SJSA1 (cell line): Measurements from ENCODE around the gene LRRC3B.

- RAMPAGE, long total RNA = no peak
These were observed 28.3 kb downstream of the SATB1 start for GRCh38 chr3:18396894-18397185.

- RAMPAGE, long total RNA = no peak
These were observed 7.0 kb downstream of the SATB1 start for GRCh38 chr3:18417808-18418830.

GRCh38 chr3:18679296-18679821, 254.2 kb upstream of the SATB1 start:
- RAMPAGE, long total RNA = no peak

DNA sequence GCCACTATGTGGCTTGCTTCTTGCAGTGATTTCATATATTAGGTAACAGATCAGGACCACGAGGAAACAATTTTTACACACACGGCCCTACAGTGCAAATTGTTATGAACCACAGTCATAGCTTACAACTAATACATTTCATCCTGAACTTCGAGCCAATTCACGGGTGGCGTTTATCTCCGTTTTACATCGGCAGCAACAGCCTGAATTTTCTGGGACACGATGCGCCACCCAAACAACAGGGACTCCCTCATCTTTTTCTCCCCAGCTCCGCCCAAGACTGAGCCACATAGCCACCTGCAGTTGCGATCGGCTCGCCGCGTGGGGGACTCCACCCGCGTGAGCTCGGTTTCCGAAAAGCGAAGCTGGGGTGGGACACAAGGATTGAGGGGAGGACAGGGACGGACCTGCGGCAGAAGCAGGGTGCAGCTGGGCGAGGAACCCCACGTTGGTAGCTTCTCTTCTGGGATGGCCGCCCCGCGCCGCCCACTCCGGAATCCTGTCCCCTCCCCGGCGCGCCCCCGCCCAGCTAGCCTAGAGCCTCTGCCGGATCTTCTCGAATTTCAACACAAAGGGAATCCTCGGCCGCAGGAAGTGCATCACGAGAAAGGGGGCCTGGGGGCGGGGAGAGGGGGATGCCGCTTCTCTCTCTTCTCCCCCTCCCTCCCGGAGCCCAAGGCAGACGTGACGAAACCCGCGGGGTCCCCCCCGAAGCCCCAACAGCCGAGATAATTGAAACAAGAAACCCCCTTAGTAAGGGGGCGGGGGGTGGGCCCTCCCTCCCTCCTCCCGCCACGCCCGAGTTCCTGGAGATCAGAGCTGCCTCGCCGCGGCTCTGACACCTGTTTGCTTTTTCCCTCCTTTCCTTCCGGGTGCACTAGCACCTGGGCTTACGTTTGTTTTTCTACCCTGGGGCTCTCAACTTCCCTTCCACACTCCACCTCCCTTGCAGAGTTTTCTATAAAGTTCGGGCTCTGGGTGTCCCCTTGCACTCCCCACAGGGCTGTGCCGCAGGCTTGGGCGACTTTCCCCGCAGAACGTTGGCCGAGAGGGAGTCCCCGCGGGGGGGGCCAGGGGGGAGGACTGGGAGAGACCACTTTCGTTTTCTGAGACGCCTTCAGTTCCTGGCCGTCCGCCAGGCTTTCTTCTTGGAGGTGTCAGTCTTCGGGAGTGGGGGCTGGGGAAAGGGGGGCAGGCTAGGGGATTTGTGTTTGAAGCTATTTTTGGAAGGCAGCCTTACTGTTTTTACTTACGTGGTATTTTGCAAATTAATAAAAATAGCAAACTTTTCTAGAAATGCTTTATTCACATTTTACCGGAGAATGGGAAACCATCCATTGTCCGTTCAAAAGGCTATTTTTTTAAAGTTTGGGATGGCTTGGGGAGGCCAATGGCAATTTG, 1.4 kb upstream of the KCNH8 start:
- RAMPAGE, long total RNA = no peak

DNA sequence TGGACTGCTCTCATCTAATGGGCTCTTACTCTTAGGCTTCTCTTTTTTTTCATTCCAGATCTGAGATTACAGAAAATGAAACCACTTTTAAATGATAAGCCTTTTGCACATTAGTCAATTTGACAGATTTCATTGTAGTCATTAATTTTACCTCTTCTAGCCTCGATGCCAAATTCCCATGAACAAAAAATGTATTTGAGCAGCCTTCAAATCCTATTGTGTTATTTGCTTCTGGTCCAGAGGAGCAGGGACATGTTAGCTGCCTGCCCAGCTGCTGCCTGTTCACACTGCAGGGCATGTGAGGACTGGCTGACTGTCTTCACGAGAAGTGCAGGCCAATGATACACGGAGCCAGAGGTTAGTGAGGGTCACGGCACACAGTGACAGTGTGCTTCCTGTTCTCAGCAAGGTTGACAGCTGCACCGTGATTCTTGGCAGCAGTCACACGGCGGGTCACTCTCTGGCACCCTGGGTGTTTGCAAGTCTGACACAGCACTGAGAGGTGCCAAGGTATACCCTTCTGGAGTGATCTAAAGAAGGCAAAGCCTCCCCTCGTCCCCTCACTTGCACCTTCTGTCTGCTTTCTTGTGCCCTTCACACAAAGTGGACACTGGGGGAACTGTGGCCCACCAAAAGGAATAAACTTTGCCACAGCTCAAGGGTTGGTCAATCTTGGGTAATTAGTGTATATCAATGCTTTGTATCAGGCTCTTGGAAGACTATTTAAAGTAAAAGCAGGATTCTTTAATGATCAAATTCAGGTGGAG, 40.9 kb downstream of the KAT2B start:
- RAMPAGE, long total RNA = no peak

- RAMPAGE, long total RNA = no peak
These were observed 60.1 kb downstream of the SGO1 start for GRCh38 chr3:20125888-20126292.

GRCh38 chr3:21419016-21419432, 332.0 kb downstream of the ZNF385D start:
- RAMPAGE, long total RNA = no peak

- RAMPAGE, long total RNA = no peak
These were observed 208.5 kb downstream of the ZNF385D start for GRCh38 chr3:21542456-21542899.

- RAMPAGE, long total RNA = no peak
These were observed 621.6 kb upstream of the ZNF385D start for GRCh38 chr3:22372284-22373251.

- RAMPAGE, long total RNA = no peak
These were observed 281.4 kb upstream of the UBE2E1 start for GRCh38 chr3:23524416-23524624.

- RAMPAGE, long total RNA = no peak
These were observed 321 bp downstream of the NR1D2 start for GRCh38 chr3:23945498-23945716.

GRCh38 chr3:23958656-23959495, 13.8 kb downstream of the NR1D2 start:
- RAMPAGE, long total RNA = no peak

- RAMPAGE, long total RNA = no peak
These were observed 182.8 kb downstream of the THRB start for GRCh38 chr3:24311651-24312535.

GRCh38 chr3:24495371-24496228, 950 bp upstream of the THRB start:
- RAMPAGE, long total RNA = no peak

DNA sequence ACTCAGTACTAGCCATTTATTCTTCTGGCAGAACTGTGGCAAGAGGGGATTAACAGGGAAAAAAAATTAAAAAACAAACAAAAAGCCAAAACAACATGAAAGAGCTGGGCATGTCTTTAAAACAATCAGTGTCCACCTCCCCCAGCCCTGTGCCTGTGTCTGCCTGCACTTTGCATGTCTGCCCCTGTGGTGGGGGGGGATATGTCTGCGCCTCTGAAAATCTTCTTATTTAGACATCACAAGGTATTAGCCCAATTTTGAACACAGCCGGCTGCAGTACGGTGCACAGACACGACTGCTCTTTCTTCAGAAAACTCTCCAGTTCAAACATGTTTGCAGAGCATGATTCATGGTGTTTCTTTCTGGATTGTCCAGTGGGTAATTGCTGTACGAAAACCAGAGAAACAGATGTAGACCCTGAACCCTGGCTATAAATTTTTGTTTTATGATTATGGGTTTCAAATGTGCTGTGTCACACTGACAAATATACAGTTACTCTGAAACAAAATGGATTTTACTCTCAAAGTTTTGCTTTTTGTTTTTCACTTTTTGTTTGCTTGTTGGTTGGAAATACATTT, 3.5 kb upstream of the RARB start:
- RAMPAGE, long total RNA = no peak

GRCh38 chr3:25453828-25454771, 26.0 kb downstream of the RARB start:
- RAMPAGE, long total RNA = no peak

- RAMPAGE, long total RNA = no peak
These were observed 19.5 kb downstream of the TOP2B start for GRCh38 chr3:25645162-25645643.

DNA sequence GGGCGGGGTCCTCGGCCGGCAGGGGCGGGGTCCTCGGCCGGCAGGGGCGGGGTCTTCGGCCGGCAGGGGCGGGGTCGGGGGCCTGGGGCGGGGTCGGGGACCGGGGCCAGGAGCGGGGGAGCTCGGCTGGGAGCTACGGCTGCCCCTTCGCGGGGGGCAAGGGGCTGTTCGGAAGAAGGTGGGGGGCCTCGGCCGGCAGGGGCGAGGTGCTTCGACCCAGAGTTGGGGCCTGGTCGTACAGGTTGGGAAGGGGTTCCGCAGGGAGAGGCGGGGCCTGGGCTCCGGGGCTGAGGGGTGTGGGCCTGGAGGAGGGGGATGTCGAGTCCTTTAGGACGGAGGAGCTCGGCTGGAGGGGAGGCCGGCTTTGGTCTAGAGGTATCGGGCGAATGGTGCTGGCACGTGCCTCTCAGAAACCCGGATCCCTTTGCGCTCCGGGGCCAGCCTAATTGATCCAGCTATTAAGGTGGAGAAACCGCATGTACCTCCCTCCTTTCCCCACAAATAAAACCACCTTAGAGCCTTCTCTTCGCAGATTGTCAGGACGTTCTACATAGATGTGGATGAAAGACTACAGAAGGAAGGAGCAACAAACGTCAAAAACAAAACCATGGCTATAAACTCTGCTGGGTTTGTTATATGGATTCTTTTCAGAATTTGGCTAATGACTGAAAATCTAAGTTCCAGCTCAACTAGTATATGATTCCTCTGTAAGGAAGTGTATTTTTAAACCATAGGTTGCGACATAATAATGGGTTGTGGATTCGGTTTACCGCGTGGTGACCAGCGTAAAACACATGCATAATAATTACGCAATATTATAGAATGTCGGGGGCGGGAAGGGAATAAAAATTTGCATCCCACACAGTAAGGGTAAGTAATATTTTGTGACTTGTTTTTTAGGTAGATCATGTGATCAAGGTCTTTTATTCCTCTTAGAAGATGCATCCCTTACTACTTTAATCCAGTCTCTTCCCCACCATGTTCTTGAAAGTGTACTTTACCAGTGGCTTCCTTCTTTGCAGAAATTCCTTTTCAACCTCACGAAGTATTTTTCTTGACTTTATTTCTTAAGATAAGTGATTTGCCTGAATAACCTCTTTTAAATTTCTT, 644 bp upstream of the NGLY1 start:
- RAMPAGE, long total RNA = no peak

GRCh38 chr3:26439087-26439299, 183.6 kb upstream of the LRRC3B start:
- RAMPAGE, long total RNA = no peak

DNA sequence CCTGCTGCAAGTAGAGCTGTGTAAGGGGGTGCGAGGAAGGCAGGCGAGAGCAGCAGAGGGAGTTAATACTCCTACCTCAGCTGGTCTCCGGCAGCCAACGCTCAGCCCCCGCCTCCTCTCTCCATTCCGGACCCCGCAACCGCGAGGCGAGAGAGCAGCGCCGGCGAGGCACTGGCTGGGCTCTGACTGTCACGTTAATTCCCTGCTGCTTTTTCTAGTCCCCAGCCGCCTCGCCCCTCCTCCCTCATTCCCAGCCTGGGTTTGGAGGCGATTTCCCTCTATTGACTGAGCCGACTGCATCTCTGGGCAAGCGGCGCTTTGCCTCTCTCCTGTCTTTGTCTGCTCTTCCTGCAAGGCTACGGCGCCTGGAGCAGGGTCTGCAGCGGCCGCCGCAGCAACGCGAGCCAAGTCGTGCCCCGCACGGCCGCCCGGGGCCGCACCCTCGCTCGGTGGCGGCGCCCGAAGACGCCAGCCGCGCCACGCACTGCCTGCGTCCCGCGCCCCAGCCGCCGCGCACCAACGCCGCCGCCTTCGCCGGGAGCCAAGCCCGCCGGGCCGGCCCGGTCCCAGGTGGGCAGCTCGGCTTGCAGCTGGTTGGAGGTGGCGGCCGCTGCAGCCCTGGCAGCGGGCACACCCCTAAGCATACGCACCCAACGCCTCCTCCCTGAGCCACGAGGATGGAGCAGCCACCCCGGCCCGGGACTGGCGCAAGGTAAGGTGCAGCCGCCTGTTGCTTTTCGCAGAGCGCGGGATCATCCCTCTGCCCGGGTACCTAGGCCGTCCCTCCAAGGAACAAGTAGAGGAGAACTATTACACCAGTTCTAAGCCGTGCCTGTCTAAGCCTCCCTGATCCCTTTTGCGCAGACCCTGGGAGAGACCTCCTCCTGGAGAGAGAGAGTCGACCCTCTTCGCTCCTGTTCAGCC, at the start of gene LRRC3B:
TSS of gene LRRC3B (plus strand) at position 247 of the 924 bp plus-strand sequence.
- RAMPAGE, long total RNA = no peak